Diencephalon (tissue), 2 donors: ENCODE measurements around a stretch of chr2.

GRCh38 chr2:200306972-200308012 lies 799 bp downstream of the SPATS2L start:
- RAMPAGE, long total RNA, result no peak

GRCh38 chr2:200376482-200377166 lies 70.1 kb downstream of the SPATS2L start:
- RAMPAGE, long total RNA, result no peak

- RAMPAGE, long total RNA, result no peak
Observed at GRCh38 chr2:200377703-200378466, 71.4 kb downstream of the SPATS2L start.

- RAMPAGE, long total RNA, result no peak
Observed at GRCh38 chr2:200586466-200587044, 741 bp downstream of the AOX1 start.

- RAMPAGE, long total RNA, result no peak
Observed at GRCh38 chr2:200614172-200614847, 28.5 kb downstream of the AOX1 start.

DNA sequence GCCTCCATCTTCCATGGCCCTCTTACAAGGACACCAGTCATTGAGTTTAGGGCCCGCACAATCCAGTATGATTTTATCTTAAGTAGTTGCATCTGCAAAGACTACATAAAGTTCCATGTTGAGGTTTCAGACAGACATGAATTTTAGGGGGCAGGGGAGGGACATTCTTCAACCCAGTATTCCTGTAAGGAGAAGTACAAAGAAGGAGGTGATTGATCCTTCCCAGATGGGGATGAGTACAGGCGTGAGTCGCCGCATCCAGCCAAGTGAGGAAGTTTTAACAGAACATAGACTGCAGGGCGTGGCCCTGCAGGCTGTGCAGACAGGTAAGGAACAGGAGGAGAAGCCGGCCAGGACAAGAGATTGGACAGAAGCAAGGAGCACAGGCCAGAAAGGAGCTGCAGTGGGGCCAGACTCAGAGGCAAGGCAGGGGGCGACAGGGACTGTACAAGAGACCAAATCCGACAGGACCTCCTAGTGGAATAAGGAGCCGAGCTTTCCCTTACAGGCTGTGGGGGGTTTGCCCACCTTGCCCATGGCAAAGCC lies 44.3 kb upstream of the BZW1 start:
- RAMPAGE, long total RNA, result no peak

- RAMPAGE, long total RNA, result no peak
Observed at GRCh38 chr2:200775456-200775764, 36.3 kb upstream of the BZW1 start.

GRCh38 chr2:200797177-200797833 lies 14.4 kb upstream of the BZW1 start:
- RAMPAGE, long total RNA, result no peak

DNA sequence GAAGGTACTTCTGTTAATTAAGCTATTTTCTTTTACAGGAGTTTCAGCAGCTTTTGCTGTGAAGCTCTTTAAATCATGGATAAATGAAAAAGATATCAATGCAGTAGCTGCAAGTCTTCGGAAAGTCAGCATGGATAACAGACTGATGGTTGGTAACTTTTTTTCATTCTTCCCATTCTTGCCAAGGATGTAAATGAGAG lies 6.1 kb downstream of the BZW1 start:
- RAMPAGE, long total RNA, result no peak

- RAMPAGE, long total RNA, result no peak
Observed at GRCh38 chr2:200820207-200821105, 8.7 kb downstream of the BZW1 start.

DNA sequence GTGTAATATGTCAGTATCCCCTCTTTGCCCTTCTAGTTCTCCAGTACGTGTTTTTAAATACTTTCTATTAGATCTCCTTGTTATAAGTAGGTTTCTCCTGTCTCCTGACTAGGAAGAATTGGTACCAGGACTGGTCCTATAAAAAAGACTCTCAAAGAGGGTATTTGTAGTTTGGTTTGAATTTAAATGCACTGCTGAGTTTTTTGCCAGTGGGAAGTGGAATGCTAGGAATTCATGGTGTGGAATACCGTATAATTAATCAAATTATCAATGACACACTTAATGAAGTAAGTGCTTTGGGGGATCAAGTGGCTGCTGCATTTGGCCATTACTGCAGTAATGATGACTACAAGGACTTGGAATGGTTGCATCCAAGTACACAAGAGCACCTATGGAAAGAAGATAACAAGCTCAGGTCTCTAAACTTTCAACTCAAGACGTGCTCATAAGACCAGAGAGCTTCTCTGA lies 21.0 kb downstream of the BZW1 start:
- RAMPAGE, long total RNA, result no peak

DNA sequence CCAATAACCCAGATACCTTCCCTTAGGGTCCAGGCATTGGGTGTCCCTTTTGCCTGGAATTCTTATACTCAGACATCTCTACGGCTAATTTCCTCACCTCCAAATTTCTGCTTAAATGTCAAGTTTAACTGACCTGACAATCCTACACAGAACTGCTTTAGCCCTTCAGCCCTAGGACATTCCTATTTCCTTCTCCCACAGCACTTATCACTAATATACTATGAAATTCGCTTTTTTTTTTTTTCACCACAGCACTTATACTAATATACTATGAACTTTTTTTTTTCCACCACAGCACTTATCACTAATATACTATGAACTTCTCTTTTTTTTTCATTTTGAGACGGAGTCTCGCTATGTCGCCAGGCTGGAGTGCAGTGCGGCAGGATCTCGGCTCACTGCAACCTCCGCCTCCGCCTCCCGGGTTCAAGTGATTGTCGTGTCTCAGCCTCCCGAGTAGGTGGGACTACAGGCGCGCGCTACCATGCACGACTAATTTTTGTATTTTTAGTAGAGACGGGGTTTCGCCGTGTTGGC lies 612 bp downstream of the PPIL3 start:
- RAMPAGE, long total RNA, result no peak

- RAMPAGE, long total RNA, result no peak
Observed at GRCh38 chr2:201056956-201057621, 14.4 kb downstream of the HYCC2 start.

- RAMPAGE, long total RNA, result no peak
Observed at GRCh38 chr2:201058796-201059625, 12.5 kb downstream of the HYCC2 start.

- RAMPAGE, long total RNA, result no peak
Observed at GRCh38 chr2:201117973-201118145, 1.9 kb downstream of the CFLAR start.

GRCh38 chr2:201120899-201121169 lies 4.9 kb downstream of the CFLAR start:
- RAMPAGE, long total RNA, result no peak

- RAMPAGE, long total RNA, result no peak
Observed at GRCh38 chr2:201132229-201133378, 16.6 kb downstream of the CFLAR start.

DNA sequence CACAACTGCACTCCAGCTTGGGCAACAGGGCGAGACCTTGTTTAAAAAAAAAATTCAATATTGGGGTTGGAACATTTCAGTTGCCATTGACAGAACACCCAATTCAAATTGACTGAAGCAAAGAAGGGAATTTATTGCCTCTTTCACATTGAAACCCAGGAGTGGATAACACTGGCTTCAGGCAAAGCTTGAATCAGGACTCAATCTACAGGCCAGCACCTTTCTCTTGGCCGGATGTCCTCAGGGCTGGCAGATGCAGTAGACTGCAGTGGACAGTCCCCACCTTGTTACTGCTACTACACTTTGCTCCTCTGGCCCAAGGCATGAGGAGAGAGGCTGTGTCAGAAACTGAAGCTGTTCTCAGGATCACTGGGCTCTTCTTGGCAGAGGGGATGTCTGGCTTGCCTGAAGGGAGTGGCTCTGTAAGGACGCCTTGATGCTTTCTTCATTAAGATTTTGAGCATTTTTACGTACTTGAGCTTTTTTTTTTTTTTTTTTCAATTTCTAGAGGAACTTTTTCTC lies 36.3 kb downstream of the CASP10 start:
- RAMPAGE, long total RNA, result no peak

DNA sequence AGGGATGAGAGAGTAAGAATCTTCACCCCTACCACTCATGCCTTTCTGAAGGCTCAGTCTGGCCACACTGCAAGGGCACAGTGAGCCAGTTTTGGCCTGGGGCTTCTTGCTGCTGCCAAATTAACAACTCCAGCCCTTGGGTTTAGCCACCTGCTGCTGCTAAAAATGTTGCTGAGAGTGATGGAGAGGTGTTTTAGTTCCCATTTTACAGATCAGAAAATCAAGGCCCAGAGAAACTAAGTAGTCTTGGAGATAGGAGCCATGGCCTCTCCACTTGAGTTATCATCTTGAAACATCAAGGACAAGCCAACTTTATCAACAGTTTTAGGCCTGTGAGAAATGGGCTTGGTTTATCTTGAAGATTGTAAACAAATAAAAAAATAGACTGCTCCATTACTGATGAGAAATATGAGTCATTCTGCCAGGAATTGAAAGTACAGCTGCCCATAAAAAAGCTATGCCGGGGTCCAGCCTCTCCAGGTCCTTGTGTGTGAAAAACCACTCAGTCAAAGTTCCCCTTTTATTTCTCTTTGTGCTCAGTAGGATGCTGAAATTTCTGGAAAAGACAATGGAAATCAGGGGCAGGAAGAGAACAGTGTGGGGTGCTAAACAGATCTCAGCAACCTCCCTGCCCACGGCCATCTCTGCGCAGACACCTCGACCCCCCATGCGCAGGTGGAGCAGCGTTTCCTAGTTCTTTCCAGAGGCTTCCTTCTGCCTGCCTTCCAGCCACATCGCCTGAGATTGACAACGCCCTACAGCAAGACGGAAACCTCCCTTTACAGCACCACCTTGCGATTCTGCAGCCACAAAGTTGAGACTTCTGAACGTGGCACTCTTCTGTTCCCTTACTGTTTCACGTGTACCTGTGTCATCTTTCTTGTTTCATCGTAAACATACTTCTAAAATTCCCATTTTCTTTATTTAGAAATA lies 31.7 kb upstream of the CASP8 start:
- RAMPAGE, long total RNA, result no peak

DNA sequence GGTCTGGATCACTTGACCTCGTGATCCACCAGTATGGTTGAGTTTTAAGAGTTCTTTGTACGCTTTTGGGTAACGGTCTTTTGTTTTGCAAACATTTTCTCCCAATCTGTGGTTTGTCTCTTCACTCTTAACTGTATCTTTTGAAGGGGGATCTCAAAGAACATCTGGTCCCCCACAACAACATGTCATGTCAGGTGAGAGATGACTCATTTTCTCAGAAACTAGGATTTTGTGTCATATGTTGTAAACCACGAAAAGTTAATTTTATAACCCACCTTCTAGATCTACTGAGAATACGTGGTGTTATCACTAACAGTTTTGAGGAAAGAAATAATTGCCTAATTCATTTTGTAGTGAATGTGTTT lies 7.9 kb upstream of the CASP8 start:
- RAMPAGE, long total RNA, result no peak